Frontal cortex (tissue), 2 donors: ENCODE results near the genes CDH9 and MTMR12.

DNA sequence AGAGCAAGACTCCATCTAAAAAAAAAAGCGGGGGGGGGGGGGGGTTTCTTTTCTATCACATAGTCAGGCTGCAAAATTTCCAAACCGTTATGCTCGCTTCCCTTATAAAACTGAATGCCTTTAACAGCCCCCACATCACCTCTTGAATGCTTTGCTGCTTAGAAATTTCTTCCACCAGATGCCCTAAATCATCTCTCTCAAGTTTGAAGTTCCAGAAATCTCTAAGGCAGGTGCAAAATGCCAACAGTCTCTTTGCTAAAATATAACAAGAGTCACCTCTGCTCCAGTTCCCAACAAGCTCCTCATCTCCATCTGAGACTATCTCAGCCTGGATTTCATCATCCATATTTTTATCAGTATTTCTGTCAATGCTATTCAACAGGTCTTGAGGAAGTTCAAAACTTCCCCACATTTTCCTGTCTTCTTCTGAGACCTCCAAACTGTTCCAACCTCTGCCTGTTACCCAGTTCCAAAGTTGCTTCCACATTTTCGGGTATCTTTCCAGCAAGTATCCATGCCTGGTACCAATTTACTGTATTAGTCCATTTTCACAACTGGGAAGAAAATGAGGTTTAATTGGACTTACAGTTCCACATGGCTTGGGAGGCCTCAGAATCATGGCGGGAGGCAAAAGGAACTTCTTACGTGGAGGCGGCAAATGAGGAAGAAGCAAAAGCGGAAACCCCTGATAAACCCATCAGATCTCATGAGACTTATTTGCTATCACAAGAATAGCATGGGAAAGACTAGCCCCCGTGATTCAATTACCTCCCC, 61.6 kb downstream of the MYO10 start:
- RAMPAGE, long total RNA, result no peak

- RAMPAGE, long total RNA, result no peak
Measured at GRCh38 chr5:16916367-16916887, 19.7 kb downstream of the MYO10 start.

DNA sequence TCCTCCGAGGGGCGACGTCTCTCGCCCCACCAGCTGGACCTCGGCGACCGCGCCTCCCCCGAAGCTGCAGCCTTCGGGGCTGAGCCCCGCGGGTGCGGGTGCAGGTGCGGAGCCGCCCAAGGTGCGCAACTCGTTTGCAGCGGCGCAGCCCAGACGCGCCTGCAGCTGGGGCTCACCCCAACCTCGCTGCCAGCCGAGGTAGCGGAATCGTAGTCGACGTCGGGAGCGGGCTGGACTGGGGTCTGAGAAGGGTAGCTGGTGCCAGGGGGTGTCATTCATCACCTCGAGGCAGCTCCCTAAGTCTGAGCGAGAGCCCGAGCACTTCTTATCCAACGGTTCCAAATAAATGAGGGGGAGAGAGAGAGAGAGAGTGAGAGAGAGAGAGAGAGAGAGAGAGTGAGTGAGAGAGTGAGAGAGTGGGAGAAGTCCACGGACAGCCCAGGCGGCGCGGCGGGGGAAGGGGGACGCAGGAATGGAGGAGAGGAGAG, 687 bp upstream of the BASP1 start:
- RAMPAGE, long total RNA, result no peak

GRCh38 chr5:17277584-17277943, 60.1 kb downstream of the BASP1 start:
- RAMPAGE, long total RNA, result no peak

GRCh38 chr5:17354087-17354767, 136.8 kb downstream of the BASP1 start:
- RAMPAGE, long total RNA, result no peak

DNA sequence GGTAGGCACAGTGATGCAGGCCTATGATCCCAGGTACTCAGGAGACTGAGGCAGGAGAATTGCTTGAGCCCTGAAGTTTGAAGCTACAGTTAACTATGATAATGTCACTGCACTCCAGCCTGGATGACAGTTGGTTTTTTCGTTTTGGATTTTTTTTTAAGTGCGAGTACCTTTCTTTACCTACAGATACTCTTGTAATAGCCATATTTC, 863.5 kb upstream of the H3Y1 start:
- RAMPAGE, long total RNA, result no peak

- RAMPAGE, long total RNA, result no peak
Measured at GRCh38 chr5:26846835-26847461, 191.4 kb downstream of the CDH9 start.

GRCh38 chr5:27038460-27038987, at the start of gene CDH9:
Gene CDH9 (minus strand): TSS chr5:27038586.
- RAMPAGE, long total RNA, result no peak

DNA sequence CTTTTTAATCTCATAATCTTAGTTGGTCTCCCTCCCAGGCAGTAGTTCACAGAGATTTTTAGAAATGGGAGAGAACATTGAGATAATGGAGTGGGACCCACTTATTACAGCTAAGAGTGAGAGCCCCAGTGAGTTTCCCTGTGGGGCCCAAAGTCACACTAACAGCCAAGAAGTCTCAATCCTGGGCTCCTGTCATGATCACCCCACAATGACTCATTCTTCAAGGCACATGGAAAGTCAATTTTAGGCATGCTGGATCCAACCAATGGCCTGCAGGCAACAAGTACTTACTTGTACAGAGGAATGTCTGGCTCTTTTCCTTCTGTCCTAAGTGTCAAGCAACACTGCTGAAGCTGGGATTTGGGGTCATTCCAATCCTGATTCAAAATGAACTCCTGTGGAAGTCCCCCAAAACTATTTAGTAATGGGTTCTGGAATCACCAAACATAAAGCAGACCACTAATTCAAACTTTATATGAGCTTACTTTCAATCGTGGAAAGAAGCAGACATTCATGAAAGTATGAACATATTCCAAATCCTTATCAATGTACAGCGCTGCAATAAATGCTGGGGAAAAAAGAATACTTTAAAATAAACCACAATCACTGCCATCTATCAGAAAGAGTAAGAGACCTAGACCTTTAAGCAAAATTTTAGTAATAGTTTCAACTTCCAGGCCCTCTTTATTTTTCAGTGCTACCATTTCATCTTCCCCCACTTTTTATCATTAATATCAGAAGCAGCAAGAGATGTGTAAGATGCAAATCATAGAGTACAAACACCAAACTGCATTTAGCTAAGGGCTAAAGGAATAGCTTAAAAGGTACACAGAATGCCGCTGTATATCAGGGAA, 122.9 kb downstream of the DROSHA start:
- RAMPAGE, long total RNA, result no peak

DNA sequence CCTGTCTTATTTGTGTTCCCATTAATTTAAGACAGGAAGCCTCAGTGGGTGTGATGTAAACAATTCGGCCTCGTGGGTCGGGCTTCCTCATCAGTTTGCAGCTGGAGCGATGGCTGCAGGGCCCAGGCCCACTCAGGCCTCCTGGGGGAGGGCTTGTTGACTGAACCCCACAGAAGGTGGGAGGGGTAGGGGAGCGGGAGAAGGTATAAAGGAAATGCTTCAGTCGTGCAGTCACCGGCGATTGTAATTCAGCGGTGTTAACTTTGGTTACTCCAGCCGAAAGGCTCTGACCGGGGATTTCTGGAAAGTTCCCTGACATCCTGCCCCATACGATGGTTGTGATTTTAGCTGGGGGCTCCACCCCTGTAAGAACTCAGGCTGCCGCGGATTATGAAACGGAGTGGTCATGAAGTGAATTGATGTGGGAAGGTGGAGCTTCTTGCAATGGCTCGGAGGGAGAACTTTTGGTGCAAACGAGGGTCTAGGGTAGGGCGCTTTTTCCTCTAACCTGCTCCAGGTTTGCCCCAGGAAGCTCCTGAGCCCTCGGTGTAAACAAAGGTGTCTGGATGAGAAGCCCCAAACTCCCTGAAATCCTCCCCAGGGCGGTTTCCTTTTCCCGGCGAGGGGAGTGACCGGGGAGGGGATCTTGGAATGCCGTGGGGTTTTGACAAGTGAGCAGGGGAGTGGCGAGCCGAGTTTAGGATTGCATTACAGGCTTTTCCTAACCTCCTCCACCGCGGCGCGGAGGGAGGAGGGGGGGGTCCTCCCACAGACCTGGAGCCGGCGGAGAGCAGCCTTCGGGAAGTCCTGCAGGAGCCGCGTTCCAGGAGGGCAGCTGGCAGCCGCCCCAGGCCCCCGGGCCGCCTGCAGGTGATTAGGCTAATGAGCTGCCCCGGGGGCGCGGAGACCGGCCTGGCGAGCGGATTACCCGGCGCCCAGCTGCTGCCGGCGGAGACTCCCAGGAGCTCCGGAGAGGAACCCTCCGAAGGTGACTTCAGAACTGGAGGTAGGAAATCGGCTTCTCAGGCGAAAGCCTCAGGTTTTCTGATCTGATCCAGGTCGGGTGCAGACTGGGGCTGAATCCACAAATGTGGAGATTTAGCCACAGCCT, 215.6 kb downstream of the PDZD2 start:
- RAMPAGE, long total RNA, result no peak

- RAMPAGE, long total RNA, result no peak
Measured at GRCh38 chr5:31935788-31936604, 238.1 kb downstream of the GOLPH3 start.

DNA sequence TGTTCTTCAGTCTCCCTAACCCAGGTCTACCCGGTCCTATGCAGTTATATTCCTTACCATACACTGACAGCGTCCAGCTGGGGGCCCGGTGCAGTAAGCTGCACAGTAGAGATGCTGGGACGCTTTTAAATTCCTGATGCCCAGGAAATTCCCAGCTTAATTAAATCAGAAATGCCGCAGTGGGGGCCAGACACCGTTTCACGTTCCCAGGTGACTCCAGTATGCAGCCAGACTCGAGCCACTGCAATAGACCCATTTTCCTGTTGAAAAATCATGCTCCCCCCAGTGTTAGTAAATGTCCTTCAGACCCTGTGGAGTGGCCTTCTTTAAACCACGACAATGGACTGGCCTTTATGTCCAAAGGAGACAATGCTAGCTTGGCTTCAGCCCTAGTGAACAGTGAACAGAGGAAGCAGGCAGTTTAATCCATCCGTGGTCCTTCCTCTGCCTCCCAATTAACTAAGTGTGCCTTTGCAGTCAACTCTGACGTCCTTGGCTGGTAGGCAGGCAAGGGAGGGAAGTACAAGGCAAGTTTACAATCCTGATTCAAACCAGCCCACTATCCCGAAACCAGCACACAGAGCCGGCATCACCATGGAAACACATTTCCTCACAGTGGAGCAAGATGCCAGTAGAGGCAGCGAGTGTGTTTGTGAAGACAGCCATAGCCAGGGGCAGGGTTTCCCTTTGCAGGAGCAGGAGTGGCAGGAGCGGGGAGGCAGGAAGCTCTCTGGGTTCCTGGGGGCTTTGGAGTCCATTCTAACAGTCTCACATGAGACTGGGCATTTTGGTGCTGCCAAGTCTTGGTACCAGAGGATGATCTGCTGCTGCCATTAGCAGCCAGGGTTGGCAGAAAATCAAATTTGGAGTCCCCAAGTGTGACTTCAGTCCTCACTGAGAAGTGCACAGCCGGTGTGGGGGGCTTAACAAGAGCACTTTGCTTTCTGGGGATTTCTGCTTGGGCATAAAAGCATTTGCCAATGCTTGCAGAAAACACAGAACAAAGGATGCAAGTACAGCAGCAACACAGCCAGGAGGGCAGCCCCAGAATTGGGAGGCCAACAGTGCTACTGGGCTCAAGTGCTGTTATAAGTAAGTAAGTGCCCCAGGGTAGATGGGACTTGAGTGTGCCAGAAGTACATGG, 73.9 kb downstream of the GOLPH3 start:
- RAMPAGE, long total RNA, result no peak

GRCh38 chr5:32125960-32126604, 48.0 kb downstream of the GOLPH3 start:
- RAMPAGE, long total RNA, result no peak

DNA sequence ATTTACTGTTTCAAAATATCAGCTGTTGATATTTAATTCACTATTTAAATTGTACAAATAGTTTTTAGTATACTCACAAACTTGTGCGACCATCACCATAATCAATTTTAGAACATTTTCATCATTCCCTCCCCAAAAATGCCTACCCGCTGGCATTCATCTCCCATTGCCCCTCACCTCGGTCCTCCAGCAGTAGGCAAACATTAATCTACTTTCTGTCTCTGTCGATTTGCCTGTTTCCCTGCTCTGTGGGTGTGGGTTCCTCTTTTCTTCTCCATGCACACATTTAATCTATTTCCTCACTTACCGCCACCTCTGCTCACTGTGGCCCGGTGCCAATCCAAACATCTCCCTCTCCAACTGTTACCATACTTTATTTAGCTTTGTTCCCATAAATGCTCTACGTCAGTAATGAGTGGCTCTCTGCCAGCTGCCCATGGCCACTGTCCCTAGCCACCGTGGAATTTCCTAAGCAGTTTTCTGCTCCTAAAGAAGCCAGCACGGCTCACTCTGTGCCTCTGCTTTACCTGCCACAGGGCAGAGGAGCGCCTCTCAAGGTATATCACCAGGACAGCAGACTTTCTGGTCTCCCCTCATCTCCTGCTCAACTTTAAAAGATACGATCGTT, 19.4 kb upstream of the GOLPH3 start:
- RAMPAGE, long total RNA, result no peak

- RAMPAGE, long total RNA, result no peak
Measured at GRCh38 chr5:32241430-32242180, 67.5 kb upstream of the GOLPH3 start.

DNA sequence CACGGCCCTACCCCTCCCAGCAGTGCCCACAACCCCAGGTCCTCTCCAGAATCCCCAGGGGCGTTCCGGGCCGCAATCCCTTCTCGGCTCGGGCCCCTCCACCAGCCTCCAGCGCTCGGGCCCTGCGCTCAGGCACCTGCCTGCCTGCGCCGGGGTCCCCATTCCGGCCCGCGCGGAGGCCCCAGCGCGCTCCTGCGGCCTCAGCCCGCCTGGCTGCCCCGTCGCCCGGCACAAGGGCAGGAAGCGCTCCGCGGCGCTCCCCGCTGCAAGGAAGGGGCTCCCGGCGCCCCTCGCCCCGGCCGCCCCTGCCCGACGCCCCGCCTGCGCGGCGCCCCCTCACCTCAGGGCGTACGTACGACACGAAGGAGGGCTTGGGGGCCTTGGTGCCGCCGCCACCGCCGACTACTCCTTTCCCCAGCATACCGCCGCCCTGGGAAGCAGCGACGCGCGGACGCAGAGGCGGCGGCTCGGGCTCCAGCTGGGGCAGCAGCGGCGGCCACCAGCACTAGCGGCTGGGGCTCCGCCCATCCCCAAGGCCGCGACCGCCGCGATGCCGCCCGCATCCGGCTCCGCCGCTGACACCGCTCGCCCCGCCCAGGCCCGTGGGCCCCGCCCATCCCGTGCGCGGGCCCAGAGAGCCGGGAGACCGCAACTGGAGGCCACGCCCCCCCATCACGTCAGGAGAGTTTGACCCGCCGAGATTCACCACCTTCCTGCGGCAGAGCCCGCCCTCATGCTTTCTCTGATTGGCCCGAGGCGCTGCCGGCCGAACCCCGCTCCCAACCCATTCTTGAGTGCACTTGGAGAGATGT, at the start of gene MTMR12:
Gene MTMR12, minus strand, starts transcription at position 522 of the 812 bp plus-strand sequence.
- RAMPAGE, long total RNA, result no peak

GRCh38 chr5:32588443-32589125, 3.2 kb downstream of the SUB1 start:
- RAMPAGE, long total RNA, result no peak

DNA sequence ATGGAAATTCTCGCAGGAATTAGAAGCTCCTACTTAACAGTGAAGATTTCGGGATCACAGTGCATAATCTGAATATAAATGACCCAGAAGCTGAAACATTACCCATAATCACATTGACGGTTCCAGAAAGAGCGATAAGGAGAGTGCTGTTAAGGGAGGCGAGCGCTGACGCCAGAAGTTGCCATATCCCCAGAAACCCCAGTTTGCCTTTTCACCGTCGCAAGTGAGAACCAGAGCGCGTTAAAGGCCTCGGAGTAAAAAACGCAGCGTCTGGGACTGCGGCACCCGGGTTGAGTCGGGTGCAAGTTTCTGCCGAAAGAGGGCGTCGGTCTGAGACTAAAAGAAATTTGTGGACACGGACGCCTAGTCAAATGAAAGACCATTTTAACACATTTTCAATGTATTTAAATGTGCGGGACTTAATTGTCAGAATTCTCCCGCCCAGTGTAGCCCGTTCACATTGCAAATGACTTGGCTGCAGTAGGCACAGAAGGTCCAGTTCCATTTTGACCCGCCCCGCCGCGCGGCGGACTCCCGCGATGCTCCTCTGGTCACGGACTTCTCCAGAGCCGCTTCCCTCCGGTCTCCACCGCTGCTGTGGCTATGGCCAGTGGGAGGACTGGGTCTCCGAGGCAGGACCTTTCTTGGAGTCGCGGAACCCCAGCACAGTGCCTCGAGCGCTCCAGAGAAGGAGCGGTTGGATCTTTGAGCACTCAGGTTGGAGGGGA, 1.4 kb upstream of the NPR3 start:
- RAMPAGE, long total RNA, result no peak

DNA sequence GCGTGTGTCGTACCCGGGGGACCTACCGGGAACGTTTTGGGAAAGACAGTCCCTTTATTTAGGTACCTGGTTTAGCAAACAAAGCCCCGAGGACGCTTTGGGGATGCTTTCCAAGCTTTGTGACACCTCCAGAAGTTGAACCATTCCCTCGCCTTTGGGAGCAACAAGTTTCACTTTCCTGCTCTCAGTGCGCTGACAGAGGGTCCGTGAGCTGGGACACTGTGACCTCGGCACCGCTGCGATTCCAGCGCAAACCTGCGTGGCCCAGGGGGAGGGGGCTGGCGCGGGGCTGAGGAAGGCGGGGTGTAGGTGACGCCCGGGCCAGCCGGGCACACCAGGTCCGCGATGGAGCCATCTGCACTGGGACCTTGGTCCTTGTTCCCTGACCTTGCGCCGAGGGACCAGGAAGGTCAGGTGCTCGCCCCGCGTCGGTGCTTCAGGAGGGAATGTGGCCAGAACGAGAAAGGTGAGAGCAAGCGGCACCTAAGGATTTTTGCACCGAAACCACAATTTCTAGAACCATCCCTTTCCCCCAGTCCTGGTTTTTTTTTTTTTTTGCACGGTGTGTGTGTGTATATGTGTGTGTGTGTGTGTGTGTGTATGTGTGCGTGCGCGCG, 695 bp upstream of the NPR3 start:
- RAMPAGE, long total RNA, result no peak

- RAMPAGE, long total RNA, result no peak
Measured at GRCh38 chr5:33230459-33231199, 210.1 kb upstream of the TARS1 start.